HT1080 (cell line): Measurements from ENCODE around the genes ST6GALNAC3 and USP33.

DNA sequence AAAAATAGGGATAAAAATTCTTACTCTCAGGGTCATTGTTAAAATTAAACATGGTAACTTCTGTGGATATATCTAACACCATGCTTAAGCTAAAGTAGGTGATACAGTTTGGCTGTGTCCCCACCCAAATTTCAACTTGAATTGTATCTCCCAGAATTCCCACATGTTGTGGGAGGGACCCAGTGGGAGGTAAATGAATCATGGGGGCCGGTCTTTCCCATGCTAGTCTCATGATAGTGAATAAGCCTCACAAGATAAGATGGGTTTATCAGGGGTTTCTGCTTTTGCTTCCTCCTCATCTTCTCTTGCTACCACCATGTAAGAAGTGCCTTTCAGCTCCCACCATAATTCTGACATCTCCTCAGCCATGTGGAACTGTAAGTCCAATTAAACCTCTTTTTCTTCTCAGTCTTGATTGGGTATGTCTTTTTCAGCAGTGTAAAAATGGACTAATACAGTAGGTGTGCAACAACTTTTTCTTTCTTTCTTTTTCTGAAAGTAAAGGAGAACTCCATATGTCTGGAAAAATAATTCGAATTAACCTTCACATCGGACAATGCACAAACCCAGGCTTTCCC, 100.4 kb downstream of the PTGER3 start:
RAMPAGE:
- cytosol, long total RNA = no peak
- long total RNA = no peak
- nucleus, long total RNA = no peak

DNA sequence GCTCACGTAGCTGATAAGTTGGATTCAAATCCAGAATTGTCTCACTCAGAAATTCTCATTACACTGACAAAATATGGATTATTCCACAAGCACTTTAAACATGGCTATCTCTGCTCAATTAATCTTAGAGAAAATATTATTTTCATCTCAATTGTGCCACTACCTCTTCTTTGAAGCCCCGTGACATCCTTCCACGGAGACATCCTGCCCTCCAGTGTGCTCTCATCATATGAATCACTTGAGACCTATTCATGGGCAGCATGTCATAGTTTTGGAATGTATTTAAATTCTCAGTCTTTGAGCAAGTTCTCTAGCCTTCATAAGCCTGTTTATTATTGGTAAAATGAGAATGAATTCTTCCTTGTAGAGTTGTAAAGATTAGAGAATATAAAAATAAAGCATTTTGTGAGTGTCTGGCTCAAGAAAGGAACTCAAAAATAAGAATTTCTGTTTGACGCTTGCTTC, 557.2 kb upstream of the ZRANB2 start:
RAMPAGE:
- cytosol, long total RNA = no peak
- long total RNA = no peak
- nucleus, long total RNA = no peak

RAMPAGE:
- cytosol, long total RNA = no peak
- long total RNA = no peak
- nucleus, long total RNA = no peak
Measured at GRCh38 chr1:71926427-71927158, 355.7 kb downstream of the NEGR1 start.

GRCh38 chr1:72206615-72207089, 75.7 kb downstream of the NEGR1 start:
RAMPAGE:
- cytosol, long total RNA = no peak
- long total RNA = no peak
- nucleus, long total RNA = no peak

DNA sequence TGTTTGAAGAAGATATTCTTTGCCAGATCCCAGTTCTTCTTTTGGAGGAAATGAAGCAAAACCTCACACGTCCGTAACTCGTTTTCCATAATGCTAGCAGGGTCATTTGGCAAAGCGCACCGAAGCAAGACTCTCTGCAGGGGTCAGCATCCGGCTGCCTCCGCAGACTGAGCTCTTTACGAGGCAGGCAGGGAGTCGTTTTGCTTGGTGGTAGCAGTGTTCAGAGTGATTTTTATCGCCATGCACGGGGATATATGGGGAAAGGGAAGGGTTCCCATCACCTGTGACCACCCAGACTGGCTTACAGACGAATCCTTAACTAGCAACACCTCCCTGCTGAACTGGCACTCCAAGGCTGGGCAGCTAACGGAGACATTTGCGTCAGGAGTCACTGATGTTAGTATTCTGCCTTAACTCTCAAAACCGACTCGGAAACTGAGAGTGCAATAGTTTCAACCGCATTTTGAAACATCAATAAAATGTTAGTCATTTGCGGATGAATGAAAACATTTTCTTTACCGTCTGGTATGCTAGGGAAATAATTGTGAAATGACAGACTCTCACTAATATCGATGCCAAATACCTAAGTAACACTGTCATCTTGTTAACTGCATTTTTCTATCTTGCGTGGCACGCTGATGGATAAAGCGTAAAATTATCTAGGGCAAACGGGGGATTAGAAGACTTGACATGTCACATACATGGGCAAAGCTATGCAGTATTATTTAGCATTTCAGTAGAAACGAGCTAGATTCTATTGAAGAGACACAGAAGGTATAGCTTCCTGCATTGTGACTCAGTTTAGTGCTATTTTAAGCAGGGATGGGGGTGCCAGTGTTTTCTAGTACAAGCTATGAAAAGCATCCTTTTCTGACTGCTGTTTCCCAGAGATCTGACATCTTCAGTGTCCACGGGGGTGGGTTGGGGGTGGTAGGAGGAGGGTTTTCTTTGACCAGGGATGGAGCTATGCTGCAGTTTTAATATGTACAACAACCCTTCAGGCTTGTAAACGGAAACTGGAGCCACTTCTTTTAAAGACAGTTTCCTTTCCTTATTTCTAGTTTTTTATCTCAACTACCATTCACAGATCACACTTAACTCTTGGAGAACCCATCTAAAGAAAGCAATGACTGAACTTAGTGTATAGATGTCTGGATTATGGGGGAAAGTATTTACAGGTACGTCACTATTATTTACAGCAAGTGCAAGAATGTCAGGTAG, 2.4 kb upstream of the NEGR1 start:
RAMPAGE:
- cytosol, long total RNA = no peak
- long total RNA = no peak
- nucleus, long total RNA = no peak

GRCh38 chr1:74619244-74619632, 54.4 kb downstream of the ERICH3 start:
RAMPAGE:
- cytosol, long total RNA = no peak
- long total RNA = no peak
- nucleus, long total RNA = no peak

DNA sequence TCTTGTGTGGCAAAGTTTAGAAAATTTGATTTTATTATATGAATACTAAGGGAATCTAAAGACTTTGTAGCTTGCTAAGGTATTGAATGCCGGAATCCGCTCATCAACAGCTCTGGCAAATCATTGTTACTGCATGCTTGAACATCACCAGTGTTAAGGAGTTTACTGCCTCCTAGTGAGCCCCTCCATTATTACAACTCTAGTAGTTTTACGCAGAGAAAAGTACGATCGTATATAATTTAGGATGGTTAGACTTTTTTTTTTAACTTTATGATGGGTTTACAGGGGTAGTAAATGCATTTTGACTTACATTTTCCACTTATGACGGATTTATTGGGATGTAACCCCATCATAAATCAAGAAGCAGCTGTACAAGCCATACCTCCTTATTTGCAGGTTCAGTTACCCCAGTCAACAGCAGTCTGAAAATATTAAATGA, 789 bp downstream of the TYW3 start:
RAMPAGE:
- cytosol, long total RNA = no peak
- long total RNA = no peak
- nucleus, long total RNA = no peak

DNA sequence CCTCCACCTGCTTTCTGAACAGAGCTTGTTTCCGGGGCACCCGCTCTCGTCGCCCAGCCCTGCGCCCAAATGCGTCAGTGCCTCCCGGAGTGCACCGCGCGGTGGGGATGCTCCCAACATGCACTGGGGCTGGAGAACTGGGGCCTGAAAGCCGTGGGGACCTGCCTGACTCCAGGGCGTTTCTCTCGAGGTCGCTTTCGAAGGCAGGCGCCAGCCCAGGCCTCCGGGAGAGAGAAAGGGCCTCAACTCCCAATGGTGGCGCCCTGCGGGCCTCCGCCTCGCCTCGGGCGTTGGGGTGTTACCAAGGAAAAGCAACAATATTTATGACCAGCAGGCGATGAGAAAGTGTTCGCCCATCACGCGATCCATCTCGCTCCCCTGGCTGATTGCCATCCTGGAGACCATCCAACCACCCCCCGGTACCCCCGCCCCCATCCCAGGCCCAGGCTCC, 8.9 kb upstream of the LHX8 start:
RAMPAGE:
- cytosol, long total RNA = no peak
- long total RNA = no peak
- nucleus, long total RNA = no peak

DNA sequence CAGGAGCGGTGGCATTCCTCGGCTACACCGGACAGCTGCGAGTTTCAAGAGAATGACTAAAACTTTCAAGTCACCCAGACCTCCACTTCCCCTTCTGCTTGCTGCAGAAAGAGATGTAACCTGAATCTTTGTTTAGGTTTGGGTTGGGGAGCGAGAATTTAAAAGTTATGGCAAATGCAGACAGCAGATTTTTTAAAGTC, 334 bp upstream of the LHX8 start:
RAMPAGE:
- cytosol, long total RNA = no peak
- long total RNA = no peak
- nucleus, long total RNA = no peak

RAMPAGE:
- cytosol, long total RNA = no peak
- long total RNA = no peak
- nucleus, long total RNA = no peak
Measured at GRCh38 chr1:76074491-76075429, at the start of gene ST6GALNAC3. ST6GALNAC3 (plus strand) TSS chr1:76074746.

DNA sequence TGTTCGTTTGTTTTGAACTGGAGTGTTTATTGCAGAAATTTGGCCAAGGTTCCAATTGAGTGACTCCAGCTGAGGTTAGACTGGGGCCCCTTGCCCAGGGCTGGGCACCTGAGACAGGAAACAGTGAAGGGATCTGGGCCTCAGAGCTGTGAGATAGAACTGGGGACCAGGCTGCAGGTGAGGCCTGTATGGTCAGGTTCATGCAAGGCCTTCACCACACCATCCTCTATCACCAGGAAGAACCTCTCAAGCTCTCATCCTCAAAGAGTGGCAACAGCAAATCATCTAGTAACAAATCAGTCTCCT, 278.8 kb downstream of the ST6GALNAC3 start:
RAMPAGE:
- cytosol, long total RNA = no peak
- long total RNA = no peak
- nucleus, long total RNA = no peak

DNA sequence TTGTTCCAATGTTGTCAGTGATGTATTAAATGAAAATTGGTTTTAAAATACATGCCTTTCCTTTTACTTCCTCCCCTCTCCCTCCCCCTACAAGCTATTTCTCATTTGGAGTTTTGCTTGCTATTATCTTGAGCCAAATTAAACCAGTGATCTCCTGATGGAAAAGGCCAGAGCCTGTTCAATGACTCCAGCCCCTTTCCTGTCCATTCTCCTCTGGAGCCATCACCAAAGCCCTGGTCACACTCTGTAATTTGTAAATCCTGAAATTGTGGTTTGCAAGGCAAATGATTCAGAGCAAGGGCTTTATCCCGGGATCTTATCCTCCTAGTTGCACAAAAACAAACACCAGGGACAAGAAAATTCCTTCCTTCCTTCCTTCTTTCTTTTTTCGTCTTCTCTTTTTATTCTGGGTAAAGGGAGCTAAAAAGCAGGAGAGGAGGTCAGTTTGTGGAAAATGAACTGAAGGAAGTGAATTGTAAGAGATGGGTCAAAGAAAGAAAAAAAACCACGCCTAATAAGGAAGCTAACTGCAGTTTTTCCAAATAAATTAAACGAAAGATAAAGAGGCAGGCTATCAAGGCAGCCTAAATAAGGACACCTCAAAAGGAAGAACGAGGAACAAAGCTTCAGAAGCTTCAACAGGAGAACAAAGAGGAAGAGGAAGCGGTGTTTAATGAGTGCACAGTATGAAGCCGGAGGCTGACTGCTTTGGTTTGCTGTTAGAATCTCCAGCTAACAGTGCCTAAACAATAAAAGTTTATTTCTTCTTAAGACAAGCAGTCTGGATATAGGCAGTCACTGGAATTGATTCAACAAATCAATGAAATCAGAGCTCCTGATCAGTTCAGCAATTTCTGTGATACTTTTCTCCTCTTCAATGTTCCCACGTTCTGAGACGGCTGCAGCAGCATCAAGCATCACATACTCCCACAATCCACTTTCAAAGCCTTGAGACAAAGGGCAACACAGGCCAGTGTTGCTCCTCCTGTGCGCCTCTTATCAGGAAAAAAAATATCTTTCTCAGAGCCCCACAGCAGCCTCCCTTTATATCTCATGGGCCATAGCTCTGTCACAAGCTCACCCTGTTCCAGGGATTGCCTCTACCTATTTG, 365.9 kb upstream of the ST6GALNAC5 start:
RAMPAGE:
- cytosol, long total RNA = no peak
- long total RNA = no peak
- nucleus, long total RNA = no peak

GRCh38 chr1:76699672-76700126, 167.6 kb upstream of the ST6GALNAC5 start:
RAMPAGE:
- cytosol, long total RNA = no peak
- long total RNA = start-site peak on the plus strand at chr1:76699751-76699755, 36 reads
- nucleus, long total RNA = no peak

DNA sequence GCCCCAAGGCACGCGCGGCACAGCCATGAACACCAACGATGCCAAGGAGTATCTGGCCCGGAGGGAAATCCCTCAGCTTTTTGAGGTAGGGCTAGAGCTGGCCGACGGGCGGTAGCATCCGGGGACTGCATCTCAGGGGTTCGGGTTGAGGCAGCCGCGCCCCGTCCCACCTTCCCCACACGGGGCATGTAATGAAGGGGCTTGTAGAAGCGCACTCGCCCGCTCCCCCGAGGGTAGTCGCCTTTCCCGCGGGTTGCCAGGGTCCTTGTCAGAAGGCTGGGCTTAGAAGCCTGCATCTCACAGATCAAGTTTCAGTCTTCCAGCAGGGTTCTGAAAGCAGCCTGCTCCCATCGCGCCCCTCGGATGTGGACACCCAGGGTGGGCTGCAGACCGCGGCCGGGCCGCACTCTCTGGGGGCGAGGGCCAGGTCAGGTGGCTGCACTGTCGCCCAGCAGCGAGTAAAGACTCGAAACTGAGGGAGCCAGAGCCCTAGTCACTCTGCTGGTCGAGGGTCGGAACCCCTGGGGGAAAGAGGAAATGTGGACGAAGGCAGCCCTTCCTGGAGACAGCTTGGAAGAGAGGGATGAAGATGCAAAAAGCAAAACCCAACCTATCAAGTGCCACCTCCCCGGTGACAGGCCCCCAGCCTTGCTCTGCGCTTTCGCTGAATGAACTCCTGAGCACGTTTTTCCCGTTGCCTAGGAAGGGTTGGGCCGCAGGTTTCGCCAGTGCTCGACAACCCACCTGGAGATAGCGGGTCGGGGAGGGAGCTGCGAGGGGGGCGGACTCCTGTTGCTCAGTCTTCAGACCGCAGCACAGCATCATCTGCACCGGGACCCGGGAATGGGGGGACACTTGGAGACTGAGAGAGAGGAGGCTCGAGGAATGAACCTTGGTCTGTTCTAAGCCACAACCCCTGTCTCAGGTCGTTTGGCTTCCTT, 740 bp downstream of the AK5 start:
RAMPAGE:
- cytosol, long total RNA = no peak
- long total RNA = no peak
- nucleus, long total RNA = no peak

DNA sequence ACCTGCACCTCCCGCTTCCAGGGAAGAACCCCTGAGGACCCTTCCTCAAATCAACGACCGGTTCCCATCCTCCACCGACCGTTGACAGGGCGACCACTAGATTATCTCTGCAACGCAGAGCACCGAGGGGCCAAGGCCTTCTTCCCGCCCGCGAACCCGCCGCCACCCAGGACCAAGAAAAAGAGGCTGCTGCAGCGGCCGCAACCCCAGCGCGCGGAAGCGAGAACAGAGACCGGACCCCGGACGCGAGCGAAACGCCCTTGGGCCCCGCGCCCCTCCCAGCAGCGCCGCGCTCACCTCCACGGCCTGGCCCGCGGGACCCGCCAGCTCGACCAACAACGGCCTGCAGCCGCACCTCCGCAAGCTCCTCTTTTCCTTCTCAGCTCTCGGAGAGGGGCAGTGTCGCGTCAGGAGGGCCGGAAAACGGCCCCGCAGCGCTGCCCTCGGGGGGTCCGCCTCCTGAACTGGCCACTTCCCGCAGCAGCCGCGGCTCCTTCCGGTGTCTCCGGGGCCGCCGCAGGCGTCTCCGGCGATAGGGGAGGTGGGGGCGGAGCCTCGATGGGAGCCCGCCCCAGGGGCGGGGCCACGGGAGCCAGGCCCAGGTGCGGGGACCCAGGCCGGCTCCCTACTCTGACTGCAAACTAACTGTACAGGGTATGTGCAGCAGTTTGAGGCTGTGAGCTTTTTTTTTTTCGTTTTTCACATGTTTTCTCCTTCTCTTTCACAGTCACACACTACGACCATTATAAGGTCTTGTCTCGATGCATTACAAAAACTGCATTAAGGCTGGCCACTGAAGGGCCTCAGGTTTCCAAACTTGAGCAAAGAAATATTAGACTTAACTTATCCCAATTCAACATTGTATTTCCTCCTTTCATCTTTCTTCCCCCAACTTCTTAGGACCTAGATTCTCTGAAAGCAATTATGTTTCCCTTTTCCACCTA, at the start of gene USP33:
USP33 (minus strand) TSS at position 507 of the 944 bp plus-strand sequence.
RAMPAGE:
- cytosol, long total RNA = start-site peak on the minus strand centred at position 444 of the sequence, 130 bp wide, 497 and 520 reads in 2 replicates
- long total RNA = start-site peak on the minus strand centred at position 434 of the sequence, 110 bp wide, 295 reads
- nucleus, long total RNA = start-site peak on the minus strand centred at position 445 of the sequence, 128 bp wide, 381 and 165 reads in 2 replicates

DNA sequence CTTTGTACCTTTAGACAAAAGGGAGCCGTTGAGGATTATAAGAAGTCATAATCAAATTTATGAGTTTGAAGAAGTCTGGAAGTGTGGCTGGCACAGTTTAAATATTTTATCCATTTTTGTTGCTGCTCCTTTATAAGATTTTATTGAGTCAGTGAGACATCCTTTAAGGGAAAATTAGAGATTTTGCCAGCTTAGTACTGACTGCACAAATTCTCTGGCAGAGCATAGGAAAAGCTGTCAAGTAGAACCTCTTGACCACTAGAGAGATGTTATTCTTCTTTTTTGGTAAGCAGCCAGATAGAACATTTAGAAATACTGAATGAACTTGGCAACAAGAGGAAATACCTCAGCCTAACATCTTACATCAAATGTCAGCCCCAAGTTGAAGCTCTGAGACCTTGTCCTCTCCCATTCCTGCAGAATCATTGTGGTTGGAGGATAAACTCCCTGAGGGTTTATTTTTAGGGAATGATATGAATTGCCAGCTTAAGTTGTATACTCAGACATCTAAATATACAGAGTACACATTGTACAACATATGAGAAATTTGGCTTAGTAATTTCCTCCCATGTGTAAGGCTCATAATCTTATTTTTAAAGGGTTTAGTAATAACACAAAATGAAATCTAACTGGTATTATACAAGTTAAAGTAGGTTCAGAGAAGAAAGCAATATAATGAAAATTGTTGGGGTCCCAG, 53.5 kb downstream of the MIGA1 start:
RAMPAGE:
- cytosol, long total RNA = no peak
- long total RNA = no peak
- nucleus, long total RNA = no peak

GRCh38 chr1:78070525-78071041, 24.8 kb downstream of the GIPC2 start:
RAMPAGE:
- cytosol, long total RNA = no peak
- long total RNA = no peak
- nucleus, long total RNA = no peak

DNA sequence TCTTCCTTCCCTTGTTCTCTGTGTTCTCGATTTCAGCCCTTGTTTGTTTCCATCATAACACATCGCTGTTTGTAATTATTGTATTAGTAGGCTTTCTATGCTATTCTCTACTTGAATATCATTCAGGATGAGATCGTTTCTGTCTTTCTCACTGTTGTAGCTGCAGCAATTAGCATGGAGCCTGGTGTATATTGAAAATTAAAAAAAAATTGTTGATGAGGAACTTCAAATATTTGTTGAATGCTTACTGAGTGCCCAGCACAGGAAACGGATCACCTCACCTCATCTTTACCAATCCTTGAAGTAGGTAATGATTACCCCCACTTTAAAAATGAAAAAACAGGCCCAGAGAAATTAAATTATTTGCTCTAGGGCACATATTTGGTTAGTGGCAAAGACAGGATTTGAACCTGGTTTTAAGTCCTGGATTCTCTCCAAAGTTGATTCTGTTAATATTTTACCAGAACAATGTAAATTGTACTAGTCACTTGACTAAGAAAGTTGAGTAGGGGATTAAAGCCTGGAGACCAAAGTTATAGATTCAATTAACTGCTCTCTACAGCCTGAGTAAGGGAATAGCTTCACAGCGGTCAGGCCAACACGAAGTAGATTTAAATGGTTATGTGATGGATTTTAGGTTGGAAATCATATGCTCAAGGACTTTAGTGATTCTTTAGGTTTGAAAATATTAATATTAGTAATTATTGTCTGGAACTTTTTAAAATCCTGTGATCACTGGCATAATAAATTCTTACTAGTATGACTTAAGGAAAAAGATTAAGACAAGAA, 97.9 kb downstream of the GIPC2 start:
RAMPAGE:
- cytosol, long total RNA = no peak
- long total RNA = no peak
- nucleus, long total RNA = no peak

RAMPAGE:
- cytosol, long total RNA = no peak
- long total RNA = no peak
- nucleus, long total RNA = no peak
Measured at GRCh38 chr1:78620698-78621229, 516 bp downstream of the IFI44L start.

DNA sequence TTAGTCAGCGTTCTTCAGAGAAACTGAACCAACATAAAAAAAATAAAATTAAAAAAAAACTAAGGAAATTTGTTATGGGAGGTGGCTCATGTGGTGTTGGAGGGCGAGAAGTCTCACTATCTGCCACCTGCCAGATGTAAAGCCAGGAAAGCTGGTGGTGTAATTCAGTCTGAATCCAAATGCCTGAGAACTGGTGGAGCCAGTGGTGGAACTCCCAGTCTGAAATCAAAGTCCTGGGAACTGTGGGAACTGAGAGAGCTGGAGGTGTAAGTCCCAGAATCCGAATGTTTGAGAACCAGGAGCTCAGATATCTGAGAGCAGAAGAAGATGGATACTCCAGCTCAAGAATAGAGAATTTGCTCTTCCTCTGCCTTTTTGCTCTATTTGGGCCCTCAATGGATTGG, 3.2 kb downstream of the IFI44L start:
RAMPAGE:
- cytosol, long total RNA = no peak
- long total RNA = no peak
- nucleus, long total RNA = no peak